Bronchial epithelial cell (primary cell): Measurements from ENCODE around the gene SLC22A2.

- RRBS, 2 experiments, result no CpG with 5 or more reads among the region's 14 CpGs
Observed at GRCh38 chr6:160036233-160037184, 67.6 kb downstream of the IGF2R start.

- RRBS, 2 experiments, result no CpG with 5 or more reads among the region's 6 CpGs
Observed at GRCh38 chr6:160037581-160038416, 68.9 kb downstream of the IGF2R start.

GRCh38 chr6:160057492-160058152 is 64.0 kb upstream of the SLC22A1 start:
- RRBS, 2 experiments, result no CpG with 5 or more reads among the region's 6 CpGs

- RRBS, 2 experiments, result no CpG with 5 or more reads among the region's 26 CpGs
Observed at GRCh38 chr6:160104192-160105349, 17.0 kb upstream of the SLC22A1 start.

GRCh38 chr6:160141140-160141849 is 19.7 kb downstream of the SLC22A1 start:
- RRBS, 2 experiments, result no CpG with 5 or more reads among the region's 5 CpGs

- RRBS, 2 experiments, result no CpG with 5 or more reads among the region's 20 CpGs
Observed at GRCh38 chr6:160258707-160259248, at the start of gene SLC22A2. Gene SLC22A2, minus strand, starts transcription at chr6:160258821.

- RRBS, 2 experiments, result no CpG with 5 or more reads among the region's 10 CpGs
Observed at GRCh38 chr6:160299510-160299875, 40.9 kb upstream of the SLC22A2 start.

- RRBS, 2 experiments, result 94 to 96% methylated on average over 12 of the region's 48 CpGs
Observed at GRCh38 chr6:160362606-160363358, 14.6 kb downstream of the SLC22A3 start.

- RRBS, 2 experiments, result no CpG with 5 or more reads among the region's 6 CpGs
Observed at GRCh38 chr6:160738591-160739351, 36.7 kb downstream of the PLG start.

DNA sequence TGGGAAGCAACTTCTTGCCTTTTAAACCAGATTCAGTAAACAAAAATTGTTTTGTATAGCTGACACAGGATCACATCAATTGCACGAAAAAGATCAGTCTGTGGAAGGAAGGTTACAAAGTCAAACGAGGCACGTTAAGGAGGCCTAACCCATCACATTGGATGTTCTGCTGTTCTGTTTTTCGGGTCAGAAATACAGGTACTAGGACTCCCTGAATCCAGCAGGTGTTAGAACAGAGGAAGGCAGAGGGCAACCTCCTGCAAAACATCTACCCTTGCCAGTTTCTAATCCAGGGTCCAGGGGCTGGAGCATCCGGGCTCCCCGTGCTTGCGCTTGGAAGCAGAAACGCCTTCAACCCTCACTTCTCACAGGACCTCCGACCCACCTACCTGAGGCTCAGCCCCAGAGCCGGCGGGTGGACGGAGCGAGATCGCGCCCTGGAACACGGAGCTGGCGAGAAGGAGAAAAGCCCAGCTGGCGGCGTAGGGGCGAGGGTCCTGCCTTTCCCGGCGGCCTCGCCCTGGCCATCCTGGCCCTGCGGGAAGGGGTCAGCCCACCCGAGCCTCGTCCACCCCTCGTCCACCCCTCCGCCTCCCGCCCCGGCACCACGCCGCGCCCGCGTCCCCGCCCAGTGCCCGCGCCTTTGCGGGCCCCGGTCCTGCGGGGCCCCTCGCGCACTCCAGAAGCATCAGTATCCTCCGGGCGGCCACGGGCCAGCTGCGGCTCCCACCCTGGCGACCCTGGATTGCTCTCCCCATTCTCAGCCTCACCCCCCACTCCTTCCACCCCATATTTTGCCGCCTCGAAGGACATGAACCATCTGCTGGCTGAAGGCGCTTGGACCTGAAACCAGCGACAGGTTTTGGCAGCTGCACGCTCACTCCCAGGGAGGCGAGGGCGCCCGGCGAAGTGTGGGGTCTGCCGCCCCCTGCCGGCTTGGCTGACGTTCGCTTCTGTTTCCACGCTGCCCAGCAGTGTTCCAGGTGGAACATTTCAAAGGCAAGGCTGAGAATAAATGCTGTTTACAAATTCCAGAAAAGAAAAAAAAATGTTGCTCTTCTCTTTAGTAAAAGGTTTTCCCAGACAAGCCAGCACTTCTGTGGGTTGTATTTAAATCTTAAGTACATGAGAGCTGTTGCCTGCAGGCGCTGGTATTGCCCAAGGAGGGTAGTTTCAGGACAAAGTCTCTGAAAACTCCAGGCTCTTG is 65.0 kb downstream of the PLG start:
- RRBS, 2 experiments, result 1 to 2% methylated on average over 32 to 35 of the region's 63 CpGs

DNA sequence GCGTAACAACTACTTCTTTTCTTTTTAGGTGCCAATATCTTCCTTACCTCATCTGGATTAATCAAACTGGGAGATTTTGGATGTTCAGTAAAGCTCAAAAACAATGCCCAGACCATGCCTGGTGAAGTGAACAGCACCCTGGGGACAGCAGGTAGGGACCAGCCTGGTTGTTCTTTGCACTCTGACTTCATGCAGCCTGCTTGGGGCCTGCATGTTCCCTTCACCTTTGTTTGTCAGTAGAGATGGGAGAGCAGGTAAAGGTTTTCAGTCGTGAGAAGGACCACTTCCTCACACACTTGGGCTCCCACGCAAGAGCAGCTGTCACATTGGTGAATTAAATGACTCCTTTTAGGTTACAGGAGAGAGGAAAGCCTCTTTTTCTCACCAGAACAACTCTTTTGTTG is 120.2 kb downstream of the MAP3K4 start:
- RRBS, 2 experiments, result no CpG with 5 or more reads among the region's 3 CpGs

GRCh38 chr6:161112461-161113492 is 121.2 kb downstream of the MAP3K4 start:
- RRBS, 2 experiments, result no CpG with 5 or more reads among the region's 14 CpGs

DNA sequence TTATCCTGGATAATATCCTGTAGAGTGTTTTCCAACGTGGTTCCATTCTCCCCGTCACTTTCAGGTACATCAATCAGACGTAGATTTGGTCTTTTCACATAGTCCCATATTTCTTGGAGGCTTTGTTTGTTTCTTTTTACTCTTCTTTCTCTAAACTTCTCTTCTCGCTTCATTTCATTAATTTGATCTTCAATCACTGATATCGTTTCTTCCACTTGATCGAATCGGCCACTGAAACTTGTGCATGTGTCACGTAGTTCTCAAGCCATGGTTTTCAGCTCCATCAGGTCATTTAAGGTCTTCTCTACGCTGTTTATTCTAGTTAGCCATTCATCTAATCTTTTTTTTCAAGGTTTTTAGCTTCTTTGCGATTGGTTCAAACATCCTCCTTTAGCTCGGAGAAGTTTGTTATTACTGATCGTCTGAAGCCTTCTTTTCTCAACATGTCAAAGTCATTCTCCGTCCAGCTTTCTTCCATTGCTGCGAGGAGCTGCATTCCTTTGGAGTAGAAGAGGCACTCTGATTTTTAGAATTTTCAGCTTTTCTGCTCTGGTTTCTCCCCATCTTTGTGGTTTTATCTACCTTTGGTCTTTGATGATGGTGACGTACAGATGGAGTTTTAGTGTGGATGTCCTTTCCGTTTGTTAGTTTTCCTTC is 96.5 kb downstream of the AGPAT4 start:
- RRBS, 2 experiments, result no CpG with 5 or more reads among the region's 16 CpGs

- RRBS, 2 experiments, result no CpG with 5 or more reads among the region's 10 CpGs
Observed at GRCh38 chr6:161204870-161205202, 69.0 kb downstream of the AGPAT4 start.

DNA sequence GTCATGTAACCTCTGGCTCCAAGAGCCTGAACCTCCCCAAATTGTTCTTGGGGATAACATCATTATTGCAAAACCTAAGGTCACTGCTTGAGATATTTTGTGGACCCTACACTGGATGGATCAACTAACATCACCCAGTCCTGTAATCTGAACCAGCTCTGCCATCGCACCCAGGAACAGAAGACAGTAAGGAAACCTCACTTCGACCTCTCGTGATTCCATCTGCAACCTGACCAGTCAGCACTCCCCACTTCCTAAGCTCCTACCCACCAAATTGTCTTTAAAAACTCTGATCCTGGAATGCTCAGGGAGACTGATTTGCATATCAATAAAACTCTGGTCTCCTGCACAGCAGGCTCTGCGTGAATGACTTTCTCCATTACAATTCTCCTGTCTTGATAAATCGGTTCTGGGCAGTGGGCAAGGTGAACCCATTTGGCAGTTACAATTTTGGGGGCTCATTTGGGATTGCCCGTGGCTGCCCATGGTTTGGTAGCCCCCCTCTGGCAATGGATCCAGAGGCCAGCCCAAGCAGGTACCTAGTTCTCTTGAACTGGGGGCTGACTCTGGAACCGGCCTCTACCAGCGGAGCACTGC is 18.3 kb upstream of the AGPAT4 start:
- RRBS, 2 experiments, result no CpG with 5 or more reads among the region's 8 CpGs

DNA sequence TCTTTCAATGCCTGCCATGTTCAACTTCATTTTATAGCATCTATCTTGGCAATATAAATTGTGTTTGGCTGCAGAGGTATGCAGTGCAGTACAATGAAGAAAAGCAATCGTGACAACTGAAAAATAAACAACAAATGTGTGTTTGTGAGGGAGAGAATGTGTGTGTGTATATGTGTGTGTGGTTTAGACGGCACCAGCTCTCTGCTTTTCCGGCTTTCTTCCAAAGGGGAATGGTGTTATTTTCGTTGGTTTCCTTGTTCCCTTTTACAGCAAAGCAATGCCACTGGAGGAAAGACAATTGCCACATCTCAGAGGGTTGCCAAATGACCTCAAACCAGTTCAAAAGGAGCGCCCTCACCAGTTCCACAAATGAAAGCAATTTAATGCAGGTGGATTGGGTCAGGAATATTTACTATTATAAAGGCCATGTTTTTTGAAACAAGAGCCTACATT is 587.2 kb downstream of the PRKN start:
- RRBS, 2 experiments, result no CpG with 5 or more reads among the region's 5 CpGs

DNA sequence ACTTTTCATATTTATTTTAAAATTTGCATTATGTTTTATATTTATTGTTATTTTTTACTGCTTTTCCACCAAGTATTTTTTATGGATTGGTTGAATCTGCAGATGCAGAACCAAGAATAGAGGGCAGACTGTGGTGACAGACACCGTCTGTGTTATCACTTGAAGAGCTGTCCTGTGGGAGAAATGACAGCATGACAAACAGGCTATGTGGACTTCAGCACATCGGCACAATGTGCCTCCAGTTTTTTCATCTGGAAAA is 493.0 kb downstream of the PRKN start:
- RRBS, 2 experiments, result no CpG with 5 or more reads among the region's 2 CpGs

DNA sequence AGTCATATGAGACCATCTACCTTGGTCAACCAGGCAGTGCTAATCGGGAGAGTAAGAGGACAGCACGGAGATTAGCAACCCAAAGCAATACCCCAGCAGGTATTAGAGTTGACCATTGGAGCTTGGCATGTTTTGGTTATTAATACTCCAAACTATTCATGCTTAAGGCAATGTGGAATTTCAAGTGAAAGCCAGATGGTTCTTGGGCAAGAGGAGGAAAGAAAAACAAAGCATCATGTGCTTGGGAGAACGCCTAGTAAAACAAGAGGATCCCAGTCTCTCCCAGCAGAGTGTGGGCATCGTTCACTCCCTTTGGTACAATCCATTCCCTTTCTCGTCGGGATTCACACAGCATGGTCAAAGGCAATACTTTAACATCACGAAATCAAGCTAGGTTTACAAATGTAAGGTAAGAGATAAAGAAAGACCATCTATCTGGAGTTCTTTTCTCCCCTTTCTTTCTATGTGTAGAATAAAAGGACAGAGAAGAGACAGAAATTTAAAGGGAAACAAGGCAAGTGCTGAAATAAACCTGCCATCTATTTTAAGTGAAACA is 349.8 kb downstream of the PRKN start:
- RRBS, 2 experiments, result no CpG with 5 or more reads among the region's 7 CpGs

DNA sequence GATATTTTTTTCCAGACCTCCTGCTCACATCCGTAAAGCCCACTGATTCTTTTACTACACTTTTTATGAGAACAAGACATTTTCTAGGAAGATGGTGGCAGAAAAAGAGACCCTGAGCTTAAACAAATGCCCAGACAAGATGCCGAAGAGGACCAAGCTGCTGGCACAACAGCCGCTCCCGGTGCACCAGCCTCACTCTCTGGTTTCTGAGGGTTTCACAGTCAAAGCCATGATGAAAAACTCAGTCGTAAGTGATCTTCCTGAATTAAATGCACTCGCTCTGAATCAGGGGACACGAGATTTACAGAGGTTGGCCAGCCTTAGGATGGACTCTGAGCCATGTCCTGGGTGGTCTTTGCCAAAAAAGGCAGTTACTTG is 360 bp downstream of the PACRG start:
- RRBS, 2 experiments, result no CpG with 5 or more reads among the region's 7 CpGs

- RRBS, 2 experiments, result no CpG with 5 or more reads among the region's 3 CpGs
Observed at GRCh38 chr6:163209141-163209508, 205.4 kb upstream of the QKI start.